Mesenteric fat pad (tissue), 1 donor: ENCODE measurements around a stretch of chr10.

DNA sequence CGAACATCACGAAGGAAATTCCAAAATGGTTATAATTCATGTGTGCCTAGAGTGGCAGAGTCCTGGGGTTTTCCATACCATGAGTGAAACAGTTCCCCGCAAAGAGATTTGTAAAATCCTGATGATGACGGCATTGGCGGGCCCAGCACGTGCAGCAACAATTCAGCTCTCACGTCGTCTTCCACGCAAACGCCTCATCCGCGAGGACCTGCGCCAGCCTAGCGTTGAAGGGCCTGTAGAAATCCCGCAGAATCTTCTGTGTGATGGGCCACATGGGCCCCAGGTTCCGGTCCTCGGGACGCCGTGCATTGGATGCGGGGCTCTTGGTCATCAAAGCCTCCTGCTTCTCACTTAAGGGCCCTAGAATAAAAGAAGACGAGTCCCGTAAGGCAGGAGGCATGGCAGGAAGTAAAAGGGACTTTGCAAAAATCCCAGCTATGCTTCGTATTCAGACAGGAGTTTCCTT, 83.4 kb downstream of the CHST15 start:
- PRO-cap = no peak

DNA sequence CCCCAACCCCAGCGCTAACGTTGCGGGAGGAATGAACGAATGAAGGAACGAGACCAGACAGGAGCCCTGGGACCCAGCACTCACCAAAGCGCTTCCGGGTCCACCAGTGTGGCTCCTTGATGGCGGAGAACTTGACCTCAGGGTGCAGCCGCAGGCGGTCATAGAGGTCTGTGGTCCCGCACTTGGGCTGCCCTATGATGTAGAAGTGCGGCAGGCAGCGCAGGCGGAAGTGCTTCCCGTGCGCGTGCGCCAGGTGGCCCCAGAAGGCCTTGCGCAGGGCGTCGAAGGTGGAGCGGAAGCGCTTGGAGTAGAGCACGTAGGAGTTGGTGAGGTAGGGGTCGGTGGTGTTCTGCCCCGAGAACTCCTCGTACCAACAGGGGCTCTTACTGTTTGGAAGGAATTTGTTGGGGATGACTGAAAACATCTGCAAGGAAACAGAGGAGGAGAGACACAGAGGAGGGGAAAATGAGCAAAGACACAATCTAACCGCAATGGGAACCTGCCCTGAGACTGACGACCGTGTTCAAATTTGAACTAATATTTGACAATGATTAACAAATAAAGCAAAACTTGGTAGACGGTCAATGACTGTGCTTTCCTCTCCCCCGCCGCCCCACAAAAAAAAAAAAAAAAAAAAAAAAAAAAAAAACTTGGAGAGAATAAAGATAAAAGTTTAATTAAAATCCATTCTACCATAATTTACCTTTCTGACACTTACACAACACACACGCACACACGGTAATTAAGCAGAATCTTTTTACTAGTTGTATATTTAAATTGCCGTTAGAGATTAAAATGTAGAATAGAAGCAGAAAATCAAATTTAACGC, 48.7 kb downstream of the CHST15 start:
- PRO-cap = no peak

- PRO-cap = no peak
These were observed 44.8 kb downstream of the CHST15 start for GRCh38 chr10:124048449-124049085.

GRCh38 chr10:124081307-124081713, 12.1 kb downstream of the CHST15 start:
- PRO-cap = no peak

DNA sequence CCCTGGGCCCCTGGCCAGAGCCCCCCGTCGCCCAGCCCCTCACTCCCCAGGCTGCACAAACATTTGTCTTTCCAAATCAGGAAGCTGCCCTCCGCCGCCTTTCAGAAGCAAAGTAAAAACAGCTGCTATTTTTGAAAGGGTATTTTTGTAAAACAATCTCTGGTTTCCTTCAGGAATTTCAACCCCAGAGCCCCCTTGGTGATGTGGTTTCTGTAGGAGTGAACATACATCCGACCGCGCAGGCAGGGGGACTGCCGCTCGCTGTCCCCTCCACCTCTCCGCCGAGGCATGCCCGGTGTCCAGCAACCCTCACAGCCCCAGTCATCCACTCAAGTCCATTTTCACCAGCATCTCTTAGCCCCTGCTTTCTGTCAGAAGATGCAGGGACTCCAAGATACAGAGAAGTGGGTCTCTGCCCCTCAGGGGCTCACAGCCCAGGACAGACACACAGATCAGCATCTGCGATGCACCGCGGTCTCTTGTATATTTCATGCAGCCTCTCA, 128.6 kb upstream of the CHST15 start:
- PRO-cap = no peak

- PRO-cap = no peak
These were observed 127.5 kb downstream of the OAT start for GRCh38 chr10:124291083-124291825.

DNA sequence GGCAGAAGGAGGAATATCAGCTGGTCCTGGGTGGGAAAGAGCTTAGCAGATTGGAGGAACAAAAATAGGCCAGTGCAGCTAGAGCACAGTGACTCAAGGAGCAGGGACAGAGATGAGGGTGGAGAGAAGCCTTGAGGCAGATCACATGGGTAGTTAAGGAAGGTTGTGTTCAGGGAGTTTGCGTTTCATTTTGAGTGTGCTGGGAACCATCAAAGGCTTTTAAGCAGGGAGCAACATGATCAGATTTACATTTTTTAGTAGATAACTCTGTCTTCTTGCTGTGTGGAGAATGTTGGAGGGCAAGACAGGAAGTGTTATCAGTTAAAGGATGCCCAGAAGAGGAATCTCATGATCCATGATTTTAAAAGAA, 113.5 kb downstream of the OAT start:
- PRO-cap = no peak

- PRO-cap = no peak
These were observed 103.1 kb downstream of the OAT start for GRCh38 chr10:124315625-124316102.

GRCh38 chr10:124522694-124523855, 61.5 kb downstream of the LHPP start:
- PRO-cap = no peak

GRCh38 chr10:124547311-124547650, 85.7 kb downstream of the LHPP start:
- PRO-cap = no peak

- PRO-cap = no peak
These were observed 139.8 kb downstream of the LHPP start for GRCh38 chr10:124601268-124601937.

GRCh38 chr10:124644765-124645308, 99.3 kb downstream of the FAM53B start:
- PRO-cap = no peak

- PRO-cap = no peak
These were observed 93.8 kb downstream of the FAM53B start for GRCh38 chr10:124650233-124650842.

- PRO-cap = no peak
These were observed 93.2 kb downstream of the FAM53B start for GRCh38 chr10:124650843-124651611.

- PRO-cap = no peak
These were observed 72.7 kb downstream of the FAM53B start for GRCh38 chr10:124671514-124671783.

DNA sequence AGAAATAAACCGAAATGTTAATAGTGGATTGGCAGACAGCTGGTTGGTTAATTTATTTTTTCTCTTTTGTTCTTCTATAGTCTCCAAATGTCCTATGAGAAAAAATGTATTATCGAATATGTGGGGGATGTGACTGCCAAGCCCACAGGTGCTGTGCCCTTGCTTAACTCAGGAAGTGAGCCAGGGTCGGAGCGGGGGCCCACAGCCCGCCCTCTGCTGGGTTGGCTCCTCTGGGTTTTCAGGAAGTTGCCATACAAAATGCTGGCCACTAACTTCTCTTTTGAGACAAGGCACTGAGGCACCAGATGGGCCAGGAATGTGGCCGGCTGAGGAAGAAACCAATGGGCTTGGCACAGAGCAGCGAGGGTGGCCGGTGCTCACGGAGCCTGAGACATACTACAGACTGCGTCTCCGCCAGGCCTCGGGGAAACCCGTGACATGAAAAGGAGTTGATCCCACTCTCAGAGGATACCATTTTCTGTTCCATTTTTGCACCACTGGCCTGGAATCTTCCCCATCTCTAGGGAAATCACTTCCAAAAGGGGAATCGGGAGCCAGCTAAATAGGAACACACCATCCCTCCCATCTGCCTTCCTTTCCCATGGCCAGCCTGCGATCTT, 58.9 kb downstream of the FAM53B start:
- PRO-cap = no peak

- PRO-cap = no peak
These were observed 34.5 kb downstream of the FAM53B start for GRCh38 chr10:124709566-124710201.

GRCh38 chr10:124736276-124737179, 7.7 kb downstream of the FAM53B start:
- PRO-cap = no peak

- PRO-cap = no peak
These were observed 62.9 kb downstream of the ABRAXAS2 start for GRCh38 chr10:124864302-124865208.

- PRO-cap = no peak
These were observed 25.8 kb upstream of the ZRANB1 start for GRCh38 chr10:124916092-124916459.